SEM (cell line): ENCODE measurements around a stretch of chr6.

DNA sequence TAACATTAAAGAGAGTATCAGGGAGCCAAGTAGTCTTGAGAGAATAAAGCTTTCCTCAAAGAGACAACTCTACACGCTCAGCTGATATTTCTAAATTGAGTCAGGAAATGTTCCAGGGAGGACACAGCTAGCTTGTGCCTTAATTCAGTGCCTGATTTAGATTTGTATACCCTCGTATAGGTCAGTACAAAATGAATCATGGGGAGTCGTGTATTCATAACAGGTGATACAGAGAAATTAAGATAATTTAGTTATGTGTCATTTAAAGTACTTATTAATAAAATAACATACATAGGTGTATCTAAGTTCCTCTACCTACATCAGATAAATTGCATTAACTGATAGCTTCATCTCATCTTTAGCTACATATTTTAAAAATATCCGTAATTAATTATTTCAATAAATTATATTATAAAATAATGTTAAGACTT is 74.9 kb upstream of the QKI start:
- PRO-cap = no peak

DNA sequence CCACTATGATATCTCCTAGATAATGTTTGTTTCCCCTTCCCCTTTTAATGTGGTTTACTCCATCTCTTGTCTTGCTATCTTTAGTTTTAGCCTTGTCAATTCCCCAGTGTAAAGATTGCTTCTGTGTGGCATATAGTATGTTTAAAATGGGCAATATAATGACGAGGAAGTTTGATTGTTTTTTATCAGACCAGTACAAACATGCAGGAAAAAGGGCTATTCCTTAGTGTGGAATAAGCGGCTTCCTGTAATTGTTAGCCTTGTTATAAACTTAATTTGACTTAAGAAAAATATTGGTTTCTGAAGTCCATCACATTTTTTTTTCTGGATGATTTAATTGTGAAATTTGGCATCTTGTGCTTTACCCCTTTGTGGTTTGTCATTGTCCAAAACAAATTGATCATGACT is 3.2 kb downstream of the QKI start:
- PRO-cap = no peak

DNA sequence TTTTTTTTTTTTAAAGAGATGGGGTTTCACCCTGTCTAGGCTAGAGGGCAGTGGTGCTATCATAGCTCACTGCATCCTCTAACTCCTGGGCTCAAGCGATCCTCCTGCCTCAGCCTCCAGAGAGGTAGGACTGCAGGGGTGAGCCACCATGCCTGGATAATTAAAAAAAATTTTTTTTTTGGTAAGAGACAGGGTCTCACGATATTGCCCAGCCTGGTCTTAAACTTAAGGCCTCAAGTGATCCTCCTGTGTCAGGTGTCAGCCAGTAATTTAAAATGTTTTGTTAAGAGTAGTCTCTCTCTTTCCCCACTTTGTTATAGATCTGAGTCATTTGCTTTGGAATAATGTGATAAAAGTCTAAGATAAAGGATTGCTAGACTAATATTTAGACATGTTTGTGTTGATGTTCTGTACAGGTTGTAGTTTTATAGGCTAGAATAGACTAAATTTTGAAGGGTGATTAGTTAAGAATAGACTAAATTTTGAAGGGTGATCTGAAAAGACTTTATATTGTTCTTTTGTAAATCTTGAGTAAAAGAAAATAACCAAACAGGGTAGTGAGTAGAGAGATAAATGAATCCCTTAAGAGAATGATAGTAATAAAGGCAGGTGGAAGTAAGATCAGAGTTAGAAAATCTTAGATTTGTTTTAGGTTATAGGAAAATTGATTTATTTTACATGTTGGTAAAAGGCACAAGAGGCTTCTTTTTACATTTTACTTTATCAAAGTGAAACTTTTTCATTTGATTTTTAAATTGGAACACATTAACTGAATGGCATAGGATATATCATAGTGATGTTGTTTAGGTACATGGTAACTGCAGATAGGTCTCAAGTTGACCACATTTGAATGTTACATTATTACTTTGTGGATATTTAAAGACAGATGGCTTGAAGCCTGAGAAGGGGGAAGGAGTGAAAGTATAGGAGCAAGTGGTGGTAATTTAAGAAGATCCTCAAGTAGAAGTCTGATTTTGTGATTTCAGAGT is 18.2 kb downstream of the QKI start:
- PRO-cap = no peak

DNA sequence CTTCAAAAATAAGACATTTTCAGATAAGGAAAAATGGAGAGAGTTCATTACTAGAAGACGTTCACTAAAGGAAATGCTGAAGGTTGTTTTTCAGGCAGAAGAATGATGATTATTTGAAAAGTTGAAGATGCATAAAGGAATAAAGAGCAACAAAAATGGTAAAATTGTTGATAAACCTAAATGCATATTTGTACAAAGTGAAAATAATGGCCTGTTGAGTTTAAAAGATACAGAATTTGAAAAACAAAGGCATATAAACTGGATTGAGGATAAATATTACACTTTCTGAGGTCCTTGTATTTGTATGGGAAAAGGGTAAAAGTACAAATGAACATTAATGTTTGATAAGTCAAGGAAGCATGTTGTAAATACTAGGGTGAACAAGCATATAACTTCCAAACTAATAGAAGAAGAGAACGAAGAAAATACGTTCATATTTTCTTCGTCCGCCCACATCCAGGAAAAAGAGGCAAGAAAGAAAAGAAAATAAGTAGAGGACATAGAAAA is 56.8 kb downstream of the QKI start:
- PRO-cap = no peak

GRCh38 chr6:163473037-163473658 is 58.6 kb downstream of the QKI start:
- PRO-cap = no peak

GRCh38 chr6:163513354-163514331 is 99.1 kb downstream of the QKI start:
- PRO-cap = no peak

DNA sequence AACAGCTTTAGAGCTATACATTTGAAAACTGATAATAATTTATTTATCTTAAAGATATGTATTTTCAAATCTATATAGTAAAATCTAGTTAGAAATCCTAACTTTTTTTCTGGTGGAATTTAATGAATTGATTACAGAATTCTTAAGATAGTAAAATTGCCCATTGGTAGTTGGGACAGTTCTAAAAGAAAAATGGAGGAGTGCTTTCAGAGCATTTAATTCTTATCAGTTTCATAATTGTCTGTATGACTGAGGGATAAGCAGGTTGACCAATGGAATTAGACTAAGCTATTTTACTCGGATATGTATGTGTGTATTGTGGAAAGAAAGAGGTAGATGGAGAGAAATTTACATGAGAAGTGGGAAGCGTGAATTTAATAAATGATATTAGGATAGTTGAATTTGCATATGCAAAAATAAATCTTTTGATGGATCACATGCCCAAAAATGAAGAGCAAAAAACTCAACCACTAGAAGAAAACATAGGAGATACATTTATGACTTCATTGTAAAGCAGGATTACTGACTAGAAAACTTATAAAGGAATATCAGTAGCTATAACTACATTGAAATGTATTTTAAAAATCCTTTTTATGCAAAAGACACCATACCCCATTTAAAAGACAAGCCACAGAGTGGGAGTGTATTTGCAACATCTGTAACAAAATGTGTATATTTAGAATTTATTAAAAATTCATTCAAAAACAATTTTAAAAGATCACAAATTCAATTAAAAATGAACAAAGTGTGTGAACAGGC is 100.0 kb downstream of the QKI start:
- PRO-cap = no peak

DNA sequence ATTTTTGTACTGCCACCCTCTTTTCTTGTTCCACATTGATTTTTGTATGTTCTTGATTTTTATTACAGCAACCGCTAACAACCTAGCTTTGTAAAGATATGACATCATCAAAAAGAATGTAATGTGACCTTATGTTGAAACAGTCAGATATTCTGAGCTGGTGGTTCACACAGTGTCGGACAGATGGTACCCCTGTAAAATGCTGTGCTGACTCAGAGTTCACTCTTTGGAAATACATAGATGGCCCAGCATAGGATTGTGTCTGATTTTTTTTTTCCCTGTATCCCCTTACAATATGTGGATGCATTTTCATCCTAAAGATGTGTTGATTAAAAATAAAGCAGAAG is 119.0 kb downstream of the QKI start:
- PRO-cap = no peak

GRCh38 chr6:163539115-163539520 is 124.6 kb downstream of the QKI start:
- PRO-cap = no peak

GRCh38 chr6:163568561-163569903 is 154.5 kb downstream of the QKI start:
- PRO-cap = no peak

DNA sequence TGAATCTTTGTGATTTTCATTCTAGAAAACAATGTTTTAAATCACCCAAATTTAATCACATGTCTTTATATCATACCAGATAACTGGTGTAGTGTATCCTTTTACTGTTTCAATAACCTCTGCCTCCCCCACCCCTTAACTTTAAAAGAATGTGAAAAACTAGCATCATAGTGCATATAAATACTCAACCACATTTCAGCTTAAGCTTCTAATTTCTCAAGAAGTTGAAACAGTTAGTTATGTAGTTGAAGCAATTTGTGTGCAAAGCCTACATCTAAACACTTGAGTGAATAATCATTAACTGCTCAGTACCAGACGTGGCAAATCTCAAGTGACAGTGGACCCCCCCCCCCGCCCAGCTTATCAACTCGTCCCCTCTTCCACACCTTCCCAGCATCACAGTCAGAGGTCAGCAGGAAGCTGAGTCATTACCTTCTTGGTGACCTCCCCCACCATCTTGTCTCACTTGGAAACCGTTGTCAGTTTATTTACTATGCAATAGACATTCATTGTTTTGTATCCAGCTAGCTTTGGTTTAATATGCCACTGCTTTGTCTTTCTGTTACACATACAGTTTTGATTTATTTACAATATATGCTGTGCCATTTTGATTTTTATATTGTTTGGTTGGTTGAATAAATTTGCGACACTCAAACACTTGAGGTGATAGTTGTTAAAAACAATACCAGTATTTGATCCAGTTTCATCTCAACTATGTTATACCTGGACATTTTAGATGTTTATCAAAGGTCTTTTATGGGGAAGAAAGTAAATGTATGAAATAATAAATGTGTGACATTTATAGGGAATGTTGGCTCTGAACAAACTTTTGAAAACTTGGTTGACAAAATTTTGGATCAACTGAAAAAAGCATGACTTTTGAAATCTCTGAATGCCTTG is 158.1 kb downstream of the QKI start:
- PRO-cap = no peak

GRCh38 chr6:163578366-163579451 is 164.2 kb downstream of the QKI start:
- PRO-cap = no peak

DNA sequence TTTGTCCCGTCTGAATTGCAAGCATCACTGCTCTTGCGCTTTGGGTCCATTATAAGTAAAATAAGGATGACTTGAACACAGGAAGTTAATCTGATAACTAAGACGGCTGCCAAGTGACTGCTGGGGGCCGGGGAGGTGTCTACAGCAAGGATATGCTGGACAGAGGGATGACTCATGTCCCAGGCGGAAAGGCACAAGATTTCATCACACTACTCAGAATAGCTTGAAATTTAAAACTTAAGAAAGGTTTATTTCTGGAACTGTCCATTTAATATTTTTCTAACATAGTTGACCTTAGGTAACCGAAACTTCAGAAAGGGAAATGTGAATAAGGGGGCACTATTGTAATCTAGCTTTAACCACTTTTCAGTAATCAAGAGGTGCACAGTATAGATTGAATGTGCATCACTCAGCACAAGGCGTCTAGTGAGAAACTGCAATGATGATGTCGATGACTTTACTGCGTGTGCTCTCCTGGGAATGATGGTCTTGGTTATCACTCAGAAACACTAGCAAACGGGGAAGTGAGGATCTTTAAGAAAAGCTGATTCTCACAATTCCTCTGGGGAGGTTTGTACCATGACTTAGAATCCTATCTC is 171.4 kb downstream of the QKI start:
- PRO-cap = unidirectional peak, minus-strand start at position 110 of the sequence; unidirectional peak, minus-strand start at position 428 of the sequence

- PRO-cap = bidirectional peak, plus-strand start at chr6:163712358, minus-strand start at chr6:163712266
These were observed 297.6 kb downstream of the QKI start for GRCh38 chr6:163712070-163712639.

- PRO-cap = no peak
These were observed 423.1 kb downstream of the QKI start for GRCh38 chr6:163837583-163838129.

GRCh38 chr6:163941177-163941816 is 526.8 kb downstream of the QKI start:
- PRO-cap = no peak

GRCh38 chr6:163955230-163955611 is 540.7 kb downstream of the QKI start:
- PRO-cap = no peak

DNA sequence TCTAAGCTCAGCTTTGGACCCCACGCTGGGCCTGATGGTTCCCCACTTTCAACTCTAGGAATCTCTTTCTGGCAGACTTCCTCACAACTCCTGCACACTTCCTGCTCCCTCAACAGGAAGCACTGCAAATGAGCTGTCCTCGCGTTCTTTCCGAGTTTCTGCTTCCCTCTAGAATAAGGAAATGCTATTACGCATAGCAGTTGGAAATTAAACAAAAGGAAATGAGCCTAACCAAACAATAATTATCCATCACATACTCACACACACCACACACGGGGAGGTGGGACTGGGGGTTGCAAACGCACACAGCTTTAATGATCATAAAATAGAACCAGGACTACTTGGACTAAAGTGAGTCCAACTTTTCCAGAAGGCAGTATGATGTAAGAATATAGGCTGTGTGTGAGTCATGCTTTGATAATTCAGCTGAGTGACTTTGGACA is 683.4 kb downstream of the QKI start:
- PRO-cap = no peak

GRCh38 chr6:164105679-164106136 is 691.2 kb downstream of the QKI start:
- PRO-cap = no peak

DNA sequence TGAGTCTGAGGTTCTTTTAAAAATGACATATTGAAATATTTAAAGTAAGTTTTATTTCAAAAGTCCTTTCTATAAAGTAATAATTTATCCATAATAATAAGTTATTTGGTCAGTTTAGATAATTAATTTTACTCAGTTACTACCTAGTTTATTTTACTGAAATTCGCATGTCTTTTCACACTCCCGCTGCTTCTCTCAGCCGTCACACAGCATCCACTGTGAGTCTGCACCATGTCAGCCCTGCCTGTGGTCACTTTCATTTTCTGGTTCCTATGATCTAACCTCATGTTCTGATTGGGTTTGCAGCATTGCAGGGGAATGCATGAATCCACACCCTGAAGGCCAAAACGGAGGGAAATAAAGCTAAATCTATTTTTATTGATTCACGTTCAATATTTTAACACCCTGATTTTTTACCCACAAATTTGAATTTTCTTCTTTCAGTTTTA is 47.4 kb downstream of the PDE10A start:
- PRO-cap = bidirectional peak, plus-strand start at position 305 of the sequence, minus-strand start at position 218 of the sequence